Measurements from ENCODE around the genes GSTM1, GSTM5 and UBL4B.

DNA sequence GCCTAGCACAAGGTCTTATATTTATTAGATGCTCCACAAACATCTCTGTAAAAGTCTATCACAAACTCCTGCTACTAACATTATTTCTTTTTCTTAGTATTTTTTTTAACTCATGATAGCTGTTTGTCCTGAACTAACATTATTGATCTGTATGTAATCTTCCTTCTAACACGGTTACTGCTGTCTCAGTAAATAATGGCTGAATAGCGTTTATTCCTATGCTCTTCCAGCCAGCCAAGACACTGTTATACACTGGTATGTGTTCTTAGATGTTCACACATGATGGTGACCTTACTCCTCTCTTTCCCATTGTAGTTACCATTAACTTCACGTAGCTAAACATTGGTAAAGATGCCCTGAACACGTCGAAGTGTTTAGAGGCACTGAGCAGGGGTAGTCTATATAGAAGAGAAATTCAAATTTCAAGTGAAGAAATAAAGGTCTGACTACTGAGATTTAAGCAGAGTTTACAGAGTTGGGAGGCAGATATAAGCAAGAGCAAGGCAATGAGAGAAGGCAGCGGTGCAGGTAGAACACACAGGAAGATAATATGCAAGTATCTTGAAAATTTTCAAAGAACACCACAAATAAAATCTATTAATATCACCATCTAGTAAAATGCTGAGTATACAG, 20.3 kb downstream of the SORT1 start:
- PRO-cap: no peak
- RAMPAGE, long total RNA, 2 experiments: no peak in any of the 2 experiments

- PRO-cap: no peak
- RAMPAGE, long total RNA, 2 experiments: no peak in any of the 2 experiments
These were observed 2.1 kb downstream of the SORT1 start for GRCh38 chr1:109395628-109395995.

DNA sequence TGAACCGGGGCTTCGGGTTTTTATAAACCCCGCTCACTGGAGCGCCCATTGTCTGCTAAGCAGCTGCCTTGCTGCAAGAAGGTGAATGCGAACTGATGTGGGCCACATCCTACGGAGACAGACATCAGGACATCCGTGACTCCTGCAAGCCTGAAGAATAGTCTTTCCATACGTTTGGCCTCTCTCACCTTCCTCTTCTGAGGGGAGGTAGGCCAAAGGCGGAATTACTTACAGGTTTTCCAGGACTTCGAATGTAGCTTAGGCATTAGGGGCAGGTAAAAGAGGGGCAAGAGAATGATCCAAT, 642 bp upstream of the SORT1 start:
- PRO-cap: no peak
- RAMPAGE, long total RNA, 2 experiments: no peak in any of the 2 experiments

GRCh38 chr1:109401987-109402414, 4.3 kb upstream of the SORT1 start:
- PRO-cap: no peak
- RAMPAGE, long total RNA, 2 experiments: no peak in any of the 2 experiments

- PRO-cap: bidirectional peak, plus-strand start at chr1:109687840, minus-strand start at chr1:109687673
- RAMPAGE, long total RNA, 2 experiments: start-site peak on the plus strand in 1 of 2 experiments, at chr1:109687840-109687846 at its widest, 391 reads per replicate
These were observed at the start of gene GSTM1 for GRCh38 chr1:109687504-109688168. TSS of gene GSTM1 (plus strand) at chr1:109687817.

- PRO-cap: unidirectional peak, minus-strand start at chr1:109712173
- RAMPAGE, long total RNA, 2 experiments: start-site peak on the plus strand in 1 of 2 experiments, at chr1:109712237-109712251 at its widest, 8 reads per replicate
These were observed at the start of gene GSTM5 for GRCh38 chr1:109711919-109712904. TSS of gene GSTM5 (plus strand) at chr1:109712251.

DNA sequence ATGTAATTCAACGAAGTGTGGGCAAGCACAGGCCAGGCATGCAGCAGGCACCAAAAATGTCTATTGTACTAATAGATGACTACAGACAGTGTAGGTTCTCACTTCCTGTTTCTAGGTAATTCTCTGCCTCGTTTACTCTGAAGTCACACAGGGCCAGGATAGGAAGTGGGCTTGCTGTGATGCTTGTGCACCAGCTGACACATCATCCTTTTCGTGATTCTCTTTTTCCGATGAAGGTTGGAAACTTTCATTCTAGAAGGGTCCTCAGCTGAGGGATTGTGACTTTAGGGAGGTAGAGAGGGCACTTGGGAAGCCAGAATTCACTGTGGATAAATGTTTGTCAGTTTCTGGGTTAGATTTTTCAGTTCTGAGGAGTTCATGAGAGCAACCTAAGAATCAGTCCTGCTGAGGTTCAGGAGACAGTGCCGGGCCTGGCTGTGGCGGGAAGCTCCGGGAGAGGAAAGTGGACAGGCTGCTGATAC, 4.4 kb upstream of the CSF1 start:
- PRO-cap: no peak
- RAMPAGE, long total RNA, 2 experiments: no peak in any of the 2 experiments

DNA sequence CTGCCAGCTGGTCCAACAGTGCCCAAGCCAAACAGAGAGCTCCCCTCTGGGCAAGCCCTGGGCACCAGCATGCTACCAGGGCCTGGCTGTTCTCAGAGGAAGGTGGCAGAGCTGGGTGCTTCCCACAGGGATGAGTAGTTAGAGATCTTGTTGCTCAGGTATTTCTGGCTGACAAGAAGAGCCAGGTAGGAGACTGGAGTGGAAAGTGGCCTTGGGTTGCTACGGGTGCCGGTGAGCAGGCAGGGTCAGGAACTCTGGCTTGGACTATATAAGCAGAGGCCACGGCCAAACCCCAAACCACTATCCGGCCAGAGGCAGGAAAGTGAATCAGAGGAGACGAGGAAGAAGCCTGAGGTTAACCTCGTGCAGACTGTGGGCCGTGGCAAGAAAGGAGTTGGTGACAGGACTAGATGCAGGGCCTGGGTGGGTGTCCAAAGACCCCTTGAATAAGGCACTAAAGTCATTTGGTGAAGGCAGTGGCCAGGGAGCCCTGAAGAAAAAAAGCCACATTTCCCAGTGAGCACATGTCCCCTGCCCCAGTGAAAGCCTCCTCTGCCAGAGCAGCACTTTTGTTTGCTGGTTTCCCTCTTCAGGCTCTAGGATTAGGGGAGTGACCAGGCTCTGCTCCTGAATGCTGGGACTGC, 23.2 kb downstream of the CSF1 start:
- PRO-cap: no peak
- RAMPAGE, long total RNA, 2 experiments: no peak in any of the 2 experiments

DNA sequence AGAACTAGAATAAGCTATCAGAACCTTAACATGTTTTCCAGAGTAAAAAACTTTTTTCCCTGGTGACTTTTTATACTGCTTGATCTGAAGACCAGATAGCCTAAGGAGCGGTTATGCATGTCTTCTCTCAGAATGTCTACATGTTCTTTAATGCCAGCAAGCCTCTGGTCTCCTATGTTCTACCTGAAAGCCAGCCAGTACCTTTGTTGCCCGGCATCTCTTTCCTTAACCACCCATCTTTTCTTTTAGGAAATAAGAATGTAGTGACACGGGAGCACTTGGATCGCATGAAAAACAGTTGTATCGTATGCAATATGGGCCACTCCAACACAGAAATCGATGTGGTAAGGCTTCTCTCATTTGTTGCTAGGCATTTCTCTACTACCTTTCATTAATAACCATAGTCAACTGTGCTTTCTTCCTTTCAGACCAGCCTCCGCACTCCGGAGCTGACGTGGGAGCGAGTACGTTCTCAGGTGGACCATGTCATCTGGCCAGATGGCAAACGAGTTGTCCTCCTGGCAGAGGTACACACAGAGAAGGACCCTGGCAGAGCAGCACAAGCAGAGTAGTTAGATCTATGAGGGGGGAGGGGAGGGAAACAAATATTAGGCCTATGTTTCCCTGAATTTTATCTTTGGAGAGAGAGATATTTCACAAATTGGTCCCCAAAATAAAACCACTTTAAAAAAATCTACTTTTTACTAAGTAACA, 16.1 kb upstream of the STRIP1 start:
- PRO-cap: no peak
- RAMPAGE, long total RNA, 2 experiments: start-site peak on the plus strand in 1 of 2 experiments, centred at position 180 of the sequence, 31 reads per replicate

- PRO-cap: no peak
- RAMPAGE, long total RNA, 2 experiments: no peak in any of the 2 experiments
These were observed at the start of gene UBL4B for GRCh38 chr1:110112292-110112623. TSS of gene UBL4B (plus strand) at chr1:110112443.

DNA sequence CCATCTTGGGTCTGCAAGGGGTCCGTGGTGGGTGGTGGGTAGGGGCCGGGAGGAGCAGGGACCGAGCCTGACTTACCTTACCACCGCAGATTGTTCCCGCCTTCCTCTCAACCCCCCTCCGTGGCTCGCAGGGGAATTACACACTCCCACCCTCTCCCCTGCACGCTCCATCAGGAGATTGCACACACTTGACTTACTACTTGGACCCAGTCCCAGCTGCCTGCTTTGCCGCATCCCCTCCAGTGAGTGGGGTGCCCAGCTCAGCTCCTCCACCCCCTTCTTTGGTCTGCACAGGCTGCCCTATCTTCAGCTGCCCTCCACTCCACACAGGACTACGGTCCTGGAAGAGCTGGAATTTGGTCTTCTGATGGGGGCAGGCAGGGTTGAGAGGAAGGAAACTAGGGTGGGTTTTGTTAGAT, 2.1 kb downstream of the KCNC4 start:
- PRO-cap: no peak
- RAMPAGE, long total RNA, 2 experiments: no peak in any of the 2 experiments

GRCh38 chr1:110235841-110236238, 25.7 kb downstream of the KCNC4 start:
- PRO-cap: no peak
- RAMPAGE, long total RNA, 2 experiments: no peak in any of the 2 experiments

DNA sequence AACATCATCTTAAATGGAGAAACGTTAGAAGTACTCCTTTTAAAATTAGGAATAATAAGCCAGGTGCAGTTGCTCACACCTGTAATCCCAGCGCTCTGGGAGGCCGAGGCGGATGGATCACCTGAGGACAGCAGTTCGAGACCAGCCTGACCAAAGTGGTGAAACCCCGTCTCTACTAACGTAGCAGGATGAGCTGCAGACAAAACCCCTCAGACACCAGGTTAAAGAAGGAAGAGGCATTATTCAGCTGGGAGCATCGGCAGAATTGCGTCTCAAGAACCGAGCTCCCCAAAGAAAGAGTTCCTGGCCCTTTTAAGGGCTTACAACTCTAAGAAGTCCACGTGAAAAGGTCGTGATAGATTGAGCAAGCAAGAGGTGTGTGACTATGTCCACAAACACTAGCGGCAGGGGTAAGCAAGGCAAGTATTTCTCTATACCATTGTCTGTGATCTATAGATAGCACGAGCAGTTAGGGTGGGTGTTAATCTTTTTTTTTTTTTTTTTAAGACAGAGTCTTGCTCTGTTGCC, 9.0 kb upstream of the RBM15 start:
- PRO-cap: no peak
- RAMPAGE, long total RNA, 2 experiments: no peak in any of the 2 experiments

DNA sequence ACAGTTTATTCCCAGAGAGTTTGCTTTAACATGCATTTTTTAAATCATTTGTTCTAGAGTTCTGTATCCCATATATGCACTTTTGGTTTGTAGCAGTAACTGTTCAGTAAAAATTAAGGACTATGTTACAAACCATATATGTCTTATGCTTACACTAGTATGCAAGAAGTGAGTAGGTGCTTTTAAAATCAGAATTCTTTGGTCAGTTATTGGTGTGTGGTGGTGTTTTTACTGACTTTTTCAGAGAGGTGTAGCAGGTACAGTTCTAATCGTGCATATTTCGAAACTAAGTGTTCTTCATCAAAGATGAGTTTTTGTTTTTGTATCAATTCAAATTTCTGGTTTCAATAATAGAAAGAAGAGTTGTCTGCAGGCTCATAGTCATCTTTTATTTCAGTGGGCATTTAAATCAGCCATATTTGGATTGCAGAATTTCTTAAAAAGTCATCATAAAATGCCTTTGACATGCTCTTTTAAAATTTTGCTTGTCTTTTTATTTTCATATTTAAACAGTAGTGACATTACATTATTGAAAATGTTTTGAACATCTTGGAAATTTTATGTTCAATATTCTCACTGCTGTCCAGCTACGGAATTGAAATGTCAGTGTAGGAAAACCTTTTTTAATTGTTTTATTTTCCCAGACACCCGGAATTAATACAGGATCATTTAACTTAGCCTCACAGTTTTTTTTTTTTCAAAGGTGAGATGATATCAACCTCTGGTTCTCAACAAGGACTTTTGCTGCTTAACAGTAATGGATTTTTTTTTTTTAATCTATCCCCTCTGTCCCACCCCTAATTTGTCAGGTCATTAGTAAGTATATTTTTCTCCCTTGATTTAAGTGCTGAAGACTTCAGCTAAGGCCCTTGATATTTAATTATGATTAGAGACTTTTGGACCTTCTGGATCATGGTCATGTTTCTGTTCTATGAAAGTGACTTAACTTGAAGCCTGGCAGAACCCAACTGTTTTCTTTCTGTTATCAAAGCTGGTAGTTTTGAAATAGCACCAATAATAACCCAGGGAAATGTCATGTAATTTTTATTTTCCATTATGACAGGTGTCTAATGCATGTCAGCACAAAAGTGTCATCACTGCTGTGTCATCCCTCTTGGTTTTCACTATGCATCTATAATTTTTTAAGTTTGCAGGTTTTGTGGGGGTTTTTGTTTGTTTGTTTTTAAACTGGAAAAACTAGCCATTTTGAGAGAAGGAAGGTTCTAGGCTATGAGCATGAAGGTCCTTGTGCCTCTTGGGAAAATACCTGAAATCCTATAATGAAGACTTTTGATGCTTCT, 4.1 kb downstream of the RBM15 start:
- PRO-cap: no peak
- RAMPAGE, long total RNA, 2 experiments: no peak in any of the 2 experiments

DNA sequence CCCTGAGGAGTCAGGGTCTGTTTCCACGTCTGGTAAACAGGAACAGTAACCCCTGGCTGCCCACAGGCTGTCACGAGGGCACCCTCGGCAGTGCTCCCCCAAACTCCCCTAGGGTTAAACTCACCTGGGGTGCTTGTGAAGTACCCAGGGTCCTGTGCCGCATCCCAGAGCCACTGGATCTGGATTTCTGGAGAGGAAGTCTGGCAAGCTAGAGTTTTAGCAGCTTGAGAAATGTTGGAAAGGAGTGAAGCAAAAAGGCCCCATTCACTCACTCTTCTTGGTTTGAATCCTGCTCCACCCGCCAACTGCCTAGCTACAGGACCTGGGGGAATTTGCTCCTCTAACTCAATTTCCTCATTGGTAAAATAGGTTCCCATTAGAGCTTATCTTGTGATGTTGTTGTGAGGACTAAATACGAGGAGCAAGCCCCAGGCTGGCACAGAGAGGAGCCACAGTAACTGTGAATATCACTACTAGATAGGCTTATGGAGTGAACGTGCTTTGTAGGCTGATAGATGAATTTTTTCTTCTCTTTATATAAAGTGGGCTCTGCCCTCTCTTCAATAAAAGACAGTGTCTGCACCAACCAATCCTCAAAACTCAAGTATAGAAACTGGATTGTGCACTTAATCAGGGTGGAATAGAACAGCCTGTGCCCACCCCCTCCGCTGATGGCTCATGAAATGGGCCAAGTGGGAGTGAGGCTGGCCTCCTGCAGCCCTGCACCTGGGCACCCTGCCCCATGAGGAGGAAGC, 15.4 kb downstream of the PROK1 start:
- PRO-cap: no peak
- RAMPAGE, long total RNA, 2 experiments: no peak in any of the 2 experiments

- PRO-cap: no peak
- RAMPAGE, long total RNA, 2 experiments: no peak in any of the 2 experiments
These were observed 27.4 kb downstream of the KCNA3 start for GRCh38 chr1:110647206-110647849.

DNA sequence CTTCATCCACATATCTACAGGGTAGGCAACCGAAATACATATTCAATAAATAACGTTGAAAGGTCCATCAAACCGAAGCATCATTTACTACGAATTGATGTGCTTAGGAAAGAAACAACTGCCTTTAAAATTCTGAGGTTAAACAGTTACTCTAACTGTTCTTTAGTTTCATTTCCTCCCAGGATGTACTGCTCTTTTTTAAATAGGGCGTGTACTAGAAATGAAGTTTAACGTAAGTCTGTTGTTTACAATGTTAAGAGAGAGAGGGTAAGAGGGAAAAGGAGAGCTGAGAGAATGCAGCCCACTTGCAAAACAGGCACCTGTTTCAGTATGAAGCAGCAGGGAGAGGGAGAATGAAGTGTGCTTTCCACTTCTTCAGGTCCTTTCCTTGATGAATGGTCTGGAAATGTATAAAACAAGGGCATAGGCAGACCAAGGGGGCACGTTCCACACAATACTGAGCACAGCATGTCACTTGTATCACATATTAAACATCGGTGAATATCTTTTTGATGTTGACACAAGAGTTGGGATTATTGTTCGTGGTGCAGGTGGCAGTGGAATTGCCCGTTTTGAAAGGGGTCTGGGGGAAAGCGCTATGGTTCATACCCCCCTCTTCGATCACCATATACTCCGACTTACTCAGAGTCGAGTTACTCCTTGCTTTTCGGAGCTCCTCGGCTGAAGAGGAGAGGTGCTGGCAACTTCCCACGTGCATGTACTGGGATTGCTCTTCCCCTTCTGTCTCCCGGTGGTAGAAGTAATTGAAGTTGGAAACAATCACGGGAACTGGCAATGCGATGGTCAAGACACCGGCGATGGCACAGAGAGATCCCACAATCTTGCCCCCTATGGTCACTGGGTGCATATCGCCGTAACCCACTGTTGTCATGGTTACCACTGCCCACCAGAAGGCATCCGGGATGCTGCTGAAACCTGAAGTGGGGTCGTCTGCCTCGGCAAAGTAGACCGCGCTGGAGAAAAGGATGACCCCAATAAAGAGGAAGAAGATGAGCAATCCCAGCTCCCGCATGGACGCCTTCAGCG, 1.8 kb downstream of the KCNA3 start:
- PRO-cap: unidirectional peak, plus-strand start at position 257 of the sequence
- RAMPAGE, long total RNA, 2 experiments: no peak in any of the 2 experiments

DNA sequence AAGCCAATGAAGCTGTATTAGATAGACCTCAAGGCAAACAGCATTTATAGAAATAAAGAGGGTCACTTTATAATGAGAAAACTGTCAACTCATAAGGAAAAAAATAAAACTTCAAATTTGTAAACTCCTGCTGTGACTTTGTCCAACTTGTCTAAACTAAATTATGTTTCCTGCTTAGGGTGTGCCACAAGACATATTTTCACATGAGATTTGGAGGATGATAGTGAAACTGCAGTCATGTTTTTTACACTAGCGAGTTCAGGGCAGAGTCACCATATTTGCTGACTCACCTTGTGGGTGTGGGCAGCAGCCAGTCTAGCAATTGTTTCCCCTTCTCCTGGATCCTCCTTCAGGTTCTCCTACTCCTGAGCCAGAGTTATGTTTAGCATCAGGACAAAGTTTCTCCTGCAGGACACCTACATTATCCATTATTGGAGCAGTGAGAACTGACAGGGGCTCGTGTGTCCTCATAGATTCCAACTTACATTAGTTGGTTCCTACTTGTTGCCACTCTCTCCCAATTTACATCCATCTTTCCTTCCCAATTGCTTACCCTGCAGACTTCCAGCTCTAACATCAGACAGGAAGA, 43.9 kb downstream of the CD53 start:
- PRO-cap: no peak
- RAMPAGE, long total RNA, 2 experiments: no peak in any of the 2 experiments

- PRO-cap: no peak
- RAMPAGE, long total RNA, 2 experiments: no peak in any of the 2 experiments
These were observed 55.1 kb downstream of the INKA2 start for GRCh38 chr1:111684045-111684561.

GRCh38 chr1:111738168-111738757, 932 bp downstream of the INKA2 start:
- PRO-cap: bidirectional peak, plus-strand start at chr1:111738476, minus-strand start at chr1:111738488; bidirectional peak, plus-strand start at chr1:111738607, minus-strand start at chr1:111738515
- RAMPAGE, long total RNA, 2 experiments: no peak in any of the 2 experiments

Measured in lower leg skin (tissue), 2 donors.